BJ (cell line): Measurements from ENCODE around the gene CYB5R4.

DNA sequence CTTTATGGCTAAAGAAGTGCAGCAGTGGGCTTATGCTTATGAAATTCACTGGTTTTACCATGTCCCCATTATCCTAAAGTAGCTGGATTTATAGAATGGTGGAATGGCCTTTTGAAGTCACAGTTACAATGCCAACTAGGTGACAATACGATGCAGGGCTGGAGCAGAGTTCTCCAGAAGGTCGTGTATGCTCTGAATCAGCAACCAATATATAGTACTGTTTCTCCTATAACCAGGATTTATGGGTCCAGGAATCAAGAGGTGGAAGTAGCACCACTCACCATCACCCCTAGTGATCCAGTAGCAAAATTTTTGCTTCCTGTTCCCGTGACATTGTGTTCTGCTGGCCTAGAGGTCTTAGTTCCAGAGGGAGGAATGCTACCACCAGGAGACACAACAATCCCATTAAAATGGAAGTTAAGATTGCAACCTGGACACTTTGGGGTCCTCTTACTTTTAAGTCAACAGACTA, 283.2 kb downstream of the BCKDHB start:
- CAGE, long polyA plus RNA, result no peak
- RRBS, result no CpG with 5 or more reads among the region's 3 CpGs

- CAGE, long polyA plus RNA, result no peak
- RRBS, result no CpG with 5 or more reads among the region's 1 CpG
Observed at GRCh38 chr6:81788679-81788997, 36.2 kb upstream of the TENT5A start.

DNA sequence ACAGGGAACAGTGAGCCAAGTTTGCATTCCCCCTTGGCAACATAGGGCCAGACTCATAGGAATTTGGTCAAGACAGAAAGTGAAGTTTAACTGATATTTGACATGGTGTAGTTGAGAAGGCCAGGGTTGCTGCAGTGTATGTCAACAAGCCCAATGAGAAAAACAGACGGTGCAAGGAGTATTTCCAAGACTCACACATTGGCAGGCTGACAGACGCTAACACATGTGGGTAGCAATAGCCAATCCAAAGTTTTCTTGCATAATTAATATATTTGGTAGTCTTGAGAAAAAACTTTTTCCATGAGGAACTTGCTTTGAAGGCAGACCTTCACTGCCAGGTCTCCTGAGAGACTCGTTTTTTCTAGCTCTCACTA, 213.8 kb downstream of the IBTK start:
- CAGE, long polyA plus RNA, result no peak
- RRBS, result no CpG with 5 or more reads among the region's 3 CpGs

DNA sequence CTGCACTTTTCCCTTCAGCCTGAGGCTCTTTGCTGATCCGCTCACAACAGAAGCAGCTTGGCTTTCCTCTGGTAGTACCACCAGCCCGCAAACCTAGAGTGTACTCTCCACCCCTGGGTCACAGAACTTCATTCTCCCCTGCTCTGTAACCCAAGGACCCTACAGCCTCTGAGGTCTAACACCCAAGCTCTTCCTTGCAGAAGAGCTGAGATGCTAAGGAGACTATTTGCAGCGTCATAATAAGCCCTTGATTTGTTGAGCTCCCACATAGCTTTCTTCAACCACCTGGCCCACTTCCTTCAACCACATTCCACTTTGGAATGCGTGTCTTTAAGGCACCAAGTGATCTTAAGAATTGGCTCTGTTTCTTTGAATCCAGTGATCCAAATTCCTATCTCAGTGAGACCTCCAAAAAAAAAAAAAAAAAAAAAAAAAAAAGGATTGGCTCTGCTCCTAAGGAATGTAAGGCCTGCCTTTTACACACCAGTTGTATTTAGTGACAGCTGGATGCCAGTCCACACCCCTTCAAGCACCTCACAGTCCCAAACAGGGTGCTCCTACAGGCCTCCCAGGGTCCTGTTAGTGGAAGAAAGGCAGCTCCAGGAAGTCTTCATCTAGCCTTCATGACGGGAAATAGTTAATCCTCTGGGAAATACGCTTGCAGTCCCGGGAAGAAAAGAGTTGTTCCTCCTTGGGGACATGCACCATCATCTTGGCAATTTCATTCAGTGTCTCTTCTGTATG, 106.2 kb downstream of the UBE3D start:
- CAGE, long polyA plus RNA, result no peak
- RRBS, result no CpG with 5 or more reads among the region's 7 CpGs

GRCh38 chr6:83431613-83432205, 858 bp upstream of the ME1 start:
- CAGE, long polyA plus RNA, result no peak
- RRBS, result 90% methylated on average over 2 of the region's 16 CpGs

DNA sequence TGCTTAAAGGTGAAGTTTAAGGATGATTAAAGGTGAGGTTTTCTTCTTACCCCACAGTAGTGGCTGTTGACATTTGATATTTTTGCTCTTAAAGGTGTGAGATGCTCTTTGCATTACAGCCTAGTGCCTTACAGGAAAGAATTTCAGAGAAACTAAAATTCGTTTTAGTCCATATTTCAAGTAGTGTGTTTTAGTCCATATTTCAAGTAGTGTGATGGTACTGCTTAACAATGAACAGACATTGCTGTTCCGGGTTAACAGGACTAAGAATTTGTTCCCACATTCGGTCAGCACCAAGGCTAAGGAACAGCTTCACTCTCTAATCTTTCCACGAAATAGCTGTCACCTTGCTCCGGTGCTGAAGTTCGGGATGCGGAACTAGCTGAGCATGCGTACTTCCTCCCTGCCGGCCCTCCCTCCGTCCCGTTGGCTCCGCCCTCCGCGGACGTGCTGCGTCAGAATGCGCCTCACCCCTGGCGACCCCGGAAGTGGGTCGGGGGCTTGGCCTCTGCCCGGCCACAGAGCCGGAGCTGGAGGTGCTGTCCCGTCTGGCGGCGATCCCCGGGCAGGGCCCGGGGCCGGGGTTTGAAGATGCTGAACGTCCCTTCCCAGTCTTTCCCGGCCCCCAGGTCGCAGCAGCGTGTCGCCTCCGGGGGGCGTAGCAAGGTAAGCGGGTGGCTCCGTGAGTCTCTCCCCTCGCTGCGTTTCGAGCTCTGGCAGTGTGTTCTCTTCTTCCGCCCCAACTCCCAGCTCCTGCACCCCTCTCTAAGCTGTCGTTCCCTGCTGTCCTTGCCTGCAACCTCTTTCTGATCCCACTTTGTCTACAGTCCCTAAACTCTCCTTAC, at the start of gene CYB5R4:
Gene CYB5R4, plus strand, starts transcription at position 498 of the 845 bp plus-strand sequence.
- CAGE, long polyA plus RNA, result start-site peak on the plus strand centred at position 565 of the sequence, 181 bp wide, 6,499 and 4,065 reads in 2 replicates
- RRBS, result 2% methylated on average over 14 of the region's 42 CpGs

DNA sequence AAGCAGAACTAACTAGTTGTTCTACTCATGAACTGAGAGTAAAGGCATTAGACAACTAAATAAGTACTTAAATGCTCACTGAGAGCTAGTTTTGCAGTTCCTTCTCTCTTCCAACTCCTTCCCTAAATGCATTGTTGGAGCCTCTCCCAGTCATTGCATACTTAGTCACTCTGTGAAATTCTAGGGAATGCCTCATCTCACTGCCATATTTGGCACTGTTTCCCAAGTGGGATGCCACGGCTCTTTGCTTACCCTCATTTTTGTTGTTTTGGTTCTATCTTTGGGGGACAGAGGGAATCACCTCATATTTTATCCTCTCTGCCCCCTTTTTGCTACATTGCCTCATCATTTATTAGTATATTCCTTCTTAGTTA, 183.9 kb upstream of the CEP162 start:
- CAGE, long polyA plus RNA, result no peak
- RRBS, result no CpG with 5 or more reads among the region's 1 CpG

DNA sequence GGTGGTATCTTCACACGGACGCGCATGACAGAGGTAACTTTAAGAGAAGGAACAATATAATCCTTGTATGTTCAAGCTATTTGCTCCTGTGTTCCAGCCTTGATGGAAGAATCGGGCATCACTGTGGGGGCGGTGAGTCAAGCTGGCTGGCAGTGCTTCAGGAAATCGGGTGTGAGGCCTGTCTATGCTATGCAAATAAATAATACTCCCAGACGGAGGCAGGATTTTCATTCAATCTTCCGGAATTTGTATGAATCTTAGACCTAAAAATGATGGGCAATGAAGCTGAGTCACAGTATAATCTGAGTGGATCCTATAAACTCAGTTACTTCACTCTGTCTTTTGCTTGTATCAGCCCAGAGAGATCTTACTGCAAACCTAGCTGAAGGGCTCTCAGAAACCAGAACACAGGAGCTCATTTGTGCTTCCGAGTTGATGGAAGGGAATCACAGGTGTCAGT, 45.2 kb upstream of the NT5E start:
- CAGE, long polyA plus RNA, result no peak
- RRBS, result no CpG with 5 or more reads among the region's 9 CpGs

GRCh38 chr6:85452232-85452595, 2.3 kb downstream of the NT5E start:
- CAGE, long polyA plus RNA, result no peak
- RRBS, result no CpG with 5 or more reads among the region's 3 CpGs

- CAGE, long polyA plus RNA, result no peak
- RRBS, result no CpG with 5 or more reads among the region's 5 CpGs
Observed at GRCh38 chr6:85489395-85489878, 39.6 kb downstream of the NT5E start.

GRCh38 chr6:85545866-85546226, 47.8 kb downstream of the SNX14 start:
- CAGE, long polyA plus RNA, result no peak
- RRBS, result no CpG with 5 or more reads among the region's 5 CpGs

- CAGE, long polyA plus RNA, result no peak
- RRBS, result no CpG with 5 or more reads among the region's 3 CpGs
Observed at GRCh38 chr6:85611479-85612681, 18.2 kb upstream of the SNX14 start.

DNA sequence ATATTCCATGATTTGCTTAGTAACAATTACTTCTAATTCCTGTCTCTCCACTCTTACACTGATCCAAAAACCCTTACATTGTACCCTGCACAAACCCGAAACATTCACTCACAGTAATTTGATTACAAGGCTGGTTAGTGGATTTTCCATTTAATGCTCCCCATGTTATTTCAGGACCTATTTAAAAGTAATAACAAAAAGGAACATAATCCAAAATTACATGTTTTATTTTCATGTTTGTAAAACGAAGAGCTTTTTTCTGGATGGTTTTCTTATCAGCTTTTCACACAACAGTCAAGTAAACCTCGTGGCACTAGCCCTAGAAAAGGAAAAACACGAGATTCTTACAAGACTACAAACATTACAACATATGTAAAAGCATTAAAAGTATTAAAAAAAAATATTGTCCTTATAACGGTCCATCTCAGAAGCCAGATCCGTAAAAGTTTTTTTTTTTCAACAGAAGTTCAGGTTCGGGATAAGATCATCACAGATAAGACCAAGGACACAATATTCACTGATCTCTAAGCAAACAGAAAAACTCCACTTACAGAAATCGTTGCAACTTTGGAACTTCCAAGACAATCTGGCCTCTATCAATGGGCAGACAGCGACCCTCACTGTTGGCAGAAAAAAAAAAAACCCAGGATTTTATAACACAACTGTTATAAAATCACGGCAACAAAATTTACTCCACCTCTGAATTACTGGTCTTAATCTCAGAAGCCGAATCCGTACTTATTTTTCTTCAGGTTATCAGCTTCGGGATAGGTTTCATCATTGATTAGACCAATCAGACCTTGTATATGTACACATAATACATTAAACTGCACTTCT, 34.4 kb upstream of the SYNCRIP start:
- CAGE, long polyA plus RNA, result no peak
- RRBS, result no CpG with 5 or more reads among the region's 13 CpGs

DNA sequence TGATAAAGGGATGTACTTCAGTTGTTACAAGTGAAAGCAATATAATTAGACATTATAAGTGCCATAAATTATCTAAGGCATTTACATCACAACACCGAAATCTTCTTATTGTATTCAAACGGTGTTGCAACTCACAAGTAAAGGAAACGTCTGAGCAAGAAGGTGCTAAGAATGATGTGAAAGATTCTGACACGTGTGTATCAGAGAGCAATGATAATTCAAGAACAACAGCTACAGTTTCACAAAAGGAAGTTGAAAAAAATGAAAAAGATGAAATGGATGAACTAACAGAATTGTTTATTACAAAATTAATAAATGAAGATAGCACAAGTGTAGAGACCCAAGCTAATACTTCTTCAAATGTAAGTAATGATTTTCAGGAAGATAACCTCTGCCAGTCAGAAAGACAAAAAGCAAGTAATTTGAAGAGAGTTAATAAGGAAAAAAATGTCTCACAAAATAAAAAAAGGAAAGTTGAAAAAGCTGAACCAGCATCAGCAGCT, 61.5 kb upstream of the SMIM8 start:
- CAGE, long polyA plus RNA, result no peak
- RRBS, result no CpG with 5 or more reads among the region's 4 CpGs

- CAGE, long polyA plus RNA, result no peak
- RRBS, result 2% methylated on average over 8 of the region's 28 CpGs
Observed at GRCh38 chr6:87473294-87473965, 656 bp downstream of the SLC35A1 start.

- CAGE, long polyA plus RNA, result no peak
- RRBS, result under 1% methylated on average over 9 of the region's 13 CpGs
Observed at GRCh38 chr6:87702342-87702590, 233 bp upstream of the AKIRIN2 start.

GRCh38 chr6:88165432-88165774, 744 bp downstream of the CNR1 start:
- CAGE, long polyA plus RNA, result no peak
- RRBS, result no CpG with 5 or more reads among the region's 13 CpGs

DNA sequence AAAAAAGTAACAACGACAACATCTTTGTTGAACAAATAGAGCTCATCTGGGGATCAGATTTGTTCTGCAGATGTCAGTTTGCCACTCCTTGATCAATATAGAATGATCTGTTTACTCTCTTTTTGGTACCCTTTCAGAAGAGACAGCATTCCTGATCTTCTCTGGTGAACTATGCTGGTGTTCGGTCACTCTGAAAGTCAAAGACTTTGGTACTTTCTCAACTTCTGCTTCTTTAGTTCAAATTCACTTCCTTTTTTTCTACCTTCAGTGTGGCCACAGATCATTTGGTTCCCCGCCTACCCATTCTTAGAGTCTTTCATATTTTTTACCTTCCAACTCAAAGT, 11.6 kb upstream of the CNR1 start:
- CAGE, long polyA plus RNA, result no peak
- RRBS, result no CpG with 5 or more reads among the region's 3 CpGs

- CAGE, long polyA plus RNA, result no peak
- RRBS, result no CpG with 5 or more reads among the region's 3 CpGs
Observed at GRCh38 chr6:88179592-88180315, 13.6 kb upstream of the CNR1 start.

GRCh38 chr6:88612528-88613111, 350.8 kb downstream of the RNGTT start:
- CAGE, long polyA plus RNA, result no peak
- RRBS, result no CpG with 5 or more reads among the region's 8 CpGs